Hepatocyte (in vitro differentiated cells and primary cell): ENCODE measurements around a stretch of chr3.

DNA sequence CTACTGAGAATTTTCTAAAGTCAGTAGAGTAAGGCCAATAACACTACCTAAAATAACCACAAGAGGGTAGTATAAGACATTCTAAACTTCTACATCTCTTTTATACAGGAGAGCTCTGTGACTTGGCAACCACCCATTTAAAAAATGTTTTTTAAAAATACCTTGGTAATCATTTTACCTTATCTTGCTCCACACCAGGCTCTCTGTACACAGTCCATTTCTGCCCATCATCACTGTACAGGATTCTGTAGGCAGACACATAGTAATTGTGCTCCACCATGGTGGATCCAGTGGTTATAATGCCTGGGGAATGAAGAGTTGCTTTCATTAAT is 54.4 kb downstream of the ST3GAL6 start:
- RAMPAGE, long total RNA: no peak

- RAMPAGE, long total RNA: no peak
- RRBS: no CpG with 5 or more reads among the region's 4 CpGs
Observed at GRCh38 chr3:99651488-99652053, 13.2 kb downstream of the COL8A1 start.

- RAMPAGE, long total RNA: no peak
- RRBS: no CpG with 5 or more reads among the region's 2 CpGs
Observed at GRCh38 chr3:99674044-99674925, 35.9 kb downstream of the COL8A1 start.

GRCh38 chr3:99776666-99777272 is 40.9 kb upstream of the CMSS1 start:
- RAMPAGE, long total RNA: no peak
- RRBS: no CpG with 5 or more reads among the region's 4 CpGs

DNA sequence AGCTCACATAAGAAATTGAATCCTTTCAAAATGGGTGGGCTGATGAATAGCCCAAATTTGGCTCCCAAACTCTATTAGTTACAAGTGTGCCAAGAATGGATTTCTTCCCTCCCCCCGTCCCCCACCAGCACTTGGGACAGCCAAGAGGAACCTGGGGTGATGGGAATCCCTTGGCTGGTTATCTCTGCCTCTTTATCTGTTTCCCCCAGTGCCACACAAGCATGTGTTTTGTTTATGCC is 28.3 kb downstream of the CMSS1 start:
- RAMPAGE, long total RNA: no peak
- RRBS: no CpG with 5 or more reads among the region's 1 CpG

GRCh38 chr3:99895781-99896664 is 78.4 kb downstream of the CMSS1 start:
- RAMPAGE, long total RNA: no peak
- RRBS: no CpG with 5 or more reads among the region's 3 CpGs

GRCh38 chr3:99939805-99940375 is 122.2 kb downstream of the CMSS1 start:
- RAMPAGE, long total RNA: no peak
- RRBS: no CpG with 5 or more reads among the region's 2 CpGs

- RAMPAGE, long total RNA: no peak
- RRBS: no CpG with 5 or more reads among the region's 1 CpG
Observed at GRCh38 chr3:99966892-99967598, 147.3 kb downstream of the FILIP1L start.

DNA sequence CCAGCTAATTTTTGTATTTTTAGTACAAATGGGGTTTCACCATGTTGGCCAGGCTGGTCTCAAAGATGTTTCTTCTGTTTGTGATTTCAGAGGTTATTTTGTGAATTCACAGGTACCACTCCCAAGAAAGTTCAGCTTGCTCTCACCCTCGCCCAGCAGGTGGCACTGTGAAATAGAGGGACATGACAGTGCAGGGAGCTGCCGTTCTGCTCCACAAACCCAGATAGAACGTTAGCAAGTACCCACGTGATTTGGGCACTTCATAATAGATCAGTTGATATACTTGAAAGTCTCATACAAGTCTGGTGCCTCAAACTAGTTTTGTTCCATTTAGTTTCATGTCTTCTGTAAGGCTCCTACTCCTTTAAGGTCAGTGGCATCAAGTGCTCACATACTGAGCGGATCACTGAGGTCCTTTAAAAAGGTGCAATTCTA is 45.5 kb downstream of the FILIP1L start:
- RAMPAGE, long total RNA: no peak
- RRBS: no CpG with 5 or more reads among the region's 5 CpGs

DNA sequence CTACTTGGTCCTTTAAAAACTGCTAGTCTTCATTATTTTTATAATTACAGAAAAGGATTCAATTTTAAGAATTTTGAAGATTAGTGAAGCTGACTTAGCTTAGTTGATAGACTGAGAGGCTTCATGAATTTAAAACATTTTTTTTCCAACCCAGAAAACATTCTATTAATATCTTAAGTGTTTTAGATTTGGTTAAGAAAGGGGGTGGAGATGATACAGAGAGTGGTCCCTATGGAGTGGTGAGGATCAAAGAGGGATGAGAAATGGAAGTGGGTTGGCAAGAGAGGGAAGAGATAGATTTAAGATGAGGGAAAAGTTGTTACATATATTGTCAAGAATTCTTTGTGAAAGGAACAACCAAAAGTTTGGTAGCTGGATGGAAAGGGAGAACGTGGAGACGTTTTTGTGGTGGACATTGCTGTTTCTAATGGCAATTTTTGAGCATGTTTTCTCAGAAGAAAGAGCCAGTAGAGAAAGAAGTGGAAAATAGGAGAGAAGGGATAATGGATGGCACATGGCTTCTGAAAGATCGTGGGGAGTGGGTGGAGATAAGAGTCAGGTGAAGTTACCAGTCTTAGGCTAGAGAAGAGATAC is 10.3 kb downstream of the TBC1D23 start:
- RAMPAGE, long total RNA: no peak
- RRBS: no CpG with 5 or more reads among the region's 3 CpGs

DNA sequence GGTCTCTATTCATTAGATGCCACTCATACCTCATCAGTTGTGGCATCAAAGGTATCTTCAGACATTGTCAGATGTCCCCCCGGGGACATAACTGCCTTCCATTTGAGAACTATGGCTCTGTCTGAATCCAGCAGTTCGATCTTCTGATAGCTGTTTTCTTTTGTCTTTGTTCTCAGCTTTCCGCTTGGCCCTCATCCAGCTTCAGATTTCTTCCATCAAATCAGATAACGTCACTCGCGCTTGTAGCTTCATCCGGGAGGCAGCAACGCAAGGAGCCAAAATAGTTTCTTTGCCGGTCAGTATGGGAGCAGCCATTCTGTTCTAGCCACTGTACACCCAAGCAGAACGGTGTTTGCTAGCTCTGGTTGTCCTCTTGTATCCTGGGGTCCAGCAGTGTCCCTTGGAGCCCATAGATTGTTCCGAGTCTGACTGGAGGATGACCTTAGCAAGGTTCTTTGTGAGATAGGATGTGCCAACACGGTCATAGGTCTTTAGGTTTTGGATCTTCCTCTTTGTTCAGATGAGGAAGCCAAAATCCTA is 4.4 kb downstream of the NIT2 start:
- RAMPAGE, long total RNA: no peak
- RRBS: no CpG with 5 or more reads among the region's 12 CpGs

- RAMPAGE, long total RNA: no peak
Observed at GRCh38 chr3:100386318-100387112, 14.4 kb downstream of the TOMM70 start.

GRCh38 chr3:100954820-100955547 is 38.2 kb downstream of the ABI3BP start:
- RAMPAGE, long total RNA: no peak
- RRBS: no CpG with 5 or more reads among the region's 6 CpGs

DNA sequence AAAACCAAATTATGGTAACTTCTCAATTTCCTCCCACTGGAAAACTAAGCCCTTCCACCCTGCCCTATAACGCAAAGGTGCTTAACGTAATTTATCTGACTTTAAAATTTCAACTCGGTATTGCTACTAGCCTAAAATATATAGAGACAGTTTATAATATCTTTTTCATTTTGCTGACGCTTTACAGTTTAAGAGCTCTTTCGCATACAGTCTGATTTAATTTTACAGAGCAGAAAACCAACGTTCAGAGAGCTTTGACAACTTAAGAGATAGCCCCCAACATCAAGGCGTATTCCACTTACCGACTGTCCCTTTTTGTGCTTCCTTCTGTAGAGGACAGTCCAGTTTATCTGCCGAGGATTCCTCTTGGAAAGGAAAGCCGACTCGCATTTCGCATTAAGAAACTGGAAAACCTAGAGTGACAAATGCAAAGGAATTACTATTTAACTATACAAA is 974 bp downstream of the RPL24 start:
- RAMPAGE, long total RNA: no peak
- RRBS: no CpG with 5 or more reads among the region's 12 CpGs

DNA sequence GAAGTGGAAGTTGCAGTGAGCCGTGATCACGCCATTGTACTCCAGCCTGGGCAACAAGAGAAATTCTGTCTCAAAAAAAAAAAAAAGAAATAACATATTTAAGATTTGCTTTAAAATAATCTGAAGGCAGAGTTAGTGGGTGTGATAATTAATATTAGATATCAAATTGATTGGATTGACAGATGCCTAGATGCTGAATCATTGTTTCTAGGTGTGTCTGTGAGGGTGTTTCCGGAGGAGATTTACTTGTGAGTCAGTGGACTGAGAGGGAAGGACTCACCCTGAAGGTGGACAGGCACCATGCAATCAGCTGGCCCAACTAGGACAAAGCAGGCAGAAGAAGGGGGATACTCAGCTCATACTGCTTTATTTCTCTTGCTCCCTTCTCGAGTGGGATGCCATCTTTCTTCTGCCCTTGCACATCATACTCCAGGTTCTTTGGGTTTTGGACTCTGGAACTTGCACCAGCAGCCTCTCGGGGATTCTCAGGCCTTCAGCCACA is 16.6 kb upstream of the RPL24 start:
- RAMPAGE, long total RNA: no peak
- RRBS: no CpG with 5 or more reads among the region's 5 CpGs

- RAMPAGE, long total RNA: no peak
- RRBS: no CpG with 5 or more reads among the region's 6 CpGs
Observed at GRCh38 chr3:101725627-101726020, 1.2 kb downstream of the CEP97 start.

GRCh38 chr3:101848380-101848691 is 978 bp upstream of the NFKBIZ start:
- RAMPAGE, long total RNA: no peak
- RRBS: no CpG with 5 or more reads among the region's 3 CpGs

- RAMPAGE, long total RNA: no peak
- RRBS: no CpG with 5 or more reads among the region's 18 CpGs
Observed at GRCh38 chr3:101850341-101851087, 1.2 kb downstream of the NFKBIZ start.

DNA sequence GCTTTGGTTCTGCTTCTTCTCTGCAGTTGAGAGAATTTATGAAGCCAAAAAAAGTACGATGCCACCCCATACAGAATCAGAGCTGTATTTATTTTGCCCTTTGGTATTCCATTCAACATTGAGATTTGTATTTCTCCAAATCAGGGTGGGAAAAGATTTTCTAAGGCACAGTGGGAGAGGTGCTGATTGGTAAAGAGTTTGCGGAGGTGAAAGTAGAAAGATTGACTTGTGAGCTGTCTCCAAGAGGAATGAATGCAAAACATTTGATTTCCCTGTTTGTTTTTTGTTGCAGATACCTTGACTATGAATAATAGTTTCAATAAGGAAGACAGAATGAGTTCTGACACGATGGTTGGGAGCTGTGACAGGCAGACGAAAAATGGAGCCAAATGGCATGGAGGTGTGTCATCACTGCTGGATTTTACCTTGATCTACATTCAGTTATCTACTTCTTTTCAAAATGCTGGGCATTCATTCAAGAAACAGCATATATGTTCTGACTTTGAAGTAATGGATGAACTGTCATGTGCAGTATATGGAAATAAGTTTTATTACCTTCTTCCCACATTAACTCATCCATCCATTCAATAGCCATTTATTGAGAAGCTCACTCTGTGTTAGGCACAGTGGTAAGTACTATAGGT is 145.1 kb downstream of the NFKBIZ start:
- RAMPAGE, long total RNA: no peak
- RRBS: no CpG with 5 or more reads among the region's 4 CpGs

DNA sequence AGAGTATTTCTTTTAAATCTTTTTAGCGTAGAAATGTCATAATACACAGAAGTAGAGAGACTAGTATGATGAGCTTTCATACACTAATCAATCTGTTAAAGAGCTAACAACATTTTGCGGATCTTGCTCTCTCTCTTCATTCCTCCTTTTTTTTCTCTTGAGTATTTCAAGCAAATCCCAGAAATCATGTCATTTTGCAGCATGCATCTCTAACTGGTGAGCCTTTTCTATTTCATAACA is 253.7 kb upstream of the ZPLD1 start:
- RAMPAGE, long total RNA: no peak
- RRBS: no CpG with 5 or more reads among the region's 2 CpGs